Melanocyte of skin (primary cell): Measurements from ENCODE around the genes ESD and SUCLA2.

- CAGE, long polyA plus RNA, 2 experiments: no peak in any of the 2 experiments
These were observed 1.4 kb downstream of the SLC25A30 start for GRCh38 chr13:45416660-45417210.

DNA sequence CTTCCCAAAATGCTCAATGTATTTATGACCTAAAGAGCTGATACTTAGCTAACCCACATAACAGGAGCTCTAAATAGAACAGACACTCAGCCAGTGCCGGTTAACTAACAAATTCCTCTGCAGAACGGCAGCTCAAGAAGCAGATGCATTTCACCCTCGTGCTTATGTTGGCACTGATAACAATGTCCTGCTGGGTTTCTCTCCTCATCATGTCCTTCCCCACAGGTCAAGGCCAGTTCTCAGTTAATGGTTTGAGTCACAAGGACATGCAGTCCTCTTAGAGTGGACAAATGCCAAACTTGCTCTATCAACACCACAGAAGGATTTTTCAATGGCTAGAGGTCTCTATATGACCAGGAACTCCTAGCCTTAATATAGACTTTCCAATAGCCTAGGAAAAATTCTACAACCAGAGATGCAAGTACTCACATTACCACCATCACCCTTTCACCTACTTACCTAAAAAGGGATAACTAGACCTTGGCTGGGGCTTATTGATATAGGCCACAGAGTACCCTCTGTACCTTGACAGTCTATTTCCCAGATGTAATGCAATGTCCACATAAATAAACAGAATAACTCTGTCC, 22.3 kb upstream of the SLC25A30 start:
- CAGE, long polyA plus RNA, 2 experiments: no peak in any of the 2 experiments

DNA sequence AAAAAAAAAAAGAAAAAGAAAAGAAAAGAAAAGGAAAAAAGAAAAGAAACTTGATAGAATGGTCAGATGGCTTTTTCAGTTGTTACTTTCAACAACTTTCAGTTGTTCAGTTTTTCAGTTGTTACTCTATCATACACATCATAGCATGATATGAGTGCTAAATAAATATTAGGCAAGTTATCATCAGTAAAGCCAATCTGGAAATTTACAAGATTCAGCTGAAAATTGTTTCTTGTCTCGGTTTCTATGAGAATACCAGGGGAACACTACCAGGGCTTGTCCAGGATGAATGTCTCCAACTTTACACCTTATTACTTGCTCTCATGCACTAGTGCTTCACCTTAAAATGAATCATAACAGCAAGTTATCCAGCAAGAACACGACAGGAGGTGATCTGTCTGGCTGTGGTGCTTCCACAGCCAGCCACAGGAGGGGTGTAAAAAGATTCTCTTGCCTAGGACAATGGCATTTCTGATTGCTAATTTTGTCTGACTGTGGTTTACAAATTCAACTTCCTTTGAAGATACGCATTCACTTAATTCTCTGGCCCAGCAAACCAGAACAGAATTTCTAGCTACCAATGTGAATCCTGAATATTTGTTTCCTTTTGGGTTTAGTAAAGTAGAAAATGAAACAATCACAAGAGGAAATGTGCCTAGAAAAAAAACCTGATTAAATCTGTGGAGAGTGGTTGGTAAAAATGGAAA, 23.2 kb upstream of the COG3 start:
- CAGE, long polyA plus RNA, 2 experiments: no peak in any of the 2 experiments

- CAGE, long polyA plus RNA, 2 experiments: no peak in any of the 2 experiments
These were observed 29.7 kb upstream of the ERICH6B start for GRCh38 chr13:45645293-45645609.

- CAGE, long polyA plus RNA, 2 experiments: no peak in any of the 2 experiments
These were observed 3.8 kb downstream of the CPB2 start for GRCh38 chr13:46100990-46101463.

GRCh38 chr13:46176816-46177307, 5.1 kb downstream of the LCP1 start:
- CAGE, long polyA plus RNA, 2 experiments: no peak in any of the 2 experiments

DNA sequence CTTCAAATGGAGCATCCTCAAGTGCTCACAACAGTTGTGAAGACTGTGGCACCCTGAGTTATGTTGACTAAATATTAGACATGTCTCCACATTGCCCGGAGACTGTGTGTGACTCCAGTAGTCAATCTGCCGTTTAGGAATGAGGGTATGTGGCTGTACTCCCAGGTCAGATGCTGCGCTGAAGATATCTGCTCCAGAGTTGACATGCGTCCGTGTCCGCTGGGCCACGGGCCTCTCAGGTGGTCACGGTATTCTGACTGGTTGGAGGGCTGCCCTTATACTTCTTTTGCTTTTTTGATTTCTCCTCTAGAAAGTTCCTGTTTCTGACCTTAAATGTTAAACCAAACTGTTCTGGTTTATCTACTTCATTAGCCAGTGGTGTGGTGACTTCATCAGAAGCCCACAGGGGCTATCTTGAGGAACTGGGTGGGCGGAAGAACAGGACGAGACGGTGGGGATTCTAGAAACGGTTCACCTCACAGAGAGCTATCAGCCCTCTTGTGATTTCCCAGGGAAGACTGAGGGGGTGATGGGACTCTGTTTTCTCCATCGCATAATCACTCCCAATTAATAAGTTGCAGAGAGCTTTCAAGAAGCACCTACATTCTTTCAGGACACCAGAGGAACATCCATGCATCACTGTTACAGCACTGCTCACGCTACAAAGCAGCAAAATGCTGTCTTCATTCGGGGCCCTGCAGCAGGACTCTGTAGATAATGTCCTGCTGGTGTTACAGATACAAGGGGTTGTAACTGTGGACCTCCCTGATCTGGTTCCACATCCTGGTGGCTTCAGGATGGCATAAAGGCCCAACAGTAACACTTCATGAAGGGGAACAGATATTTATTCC, 1.3 kb upstream of the LCP1 start:
- CAGE, long polyA plus RNA, 2 experiments: no peak in any of the 2 experiments

DNA sequence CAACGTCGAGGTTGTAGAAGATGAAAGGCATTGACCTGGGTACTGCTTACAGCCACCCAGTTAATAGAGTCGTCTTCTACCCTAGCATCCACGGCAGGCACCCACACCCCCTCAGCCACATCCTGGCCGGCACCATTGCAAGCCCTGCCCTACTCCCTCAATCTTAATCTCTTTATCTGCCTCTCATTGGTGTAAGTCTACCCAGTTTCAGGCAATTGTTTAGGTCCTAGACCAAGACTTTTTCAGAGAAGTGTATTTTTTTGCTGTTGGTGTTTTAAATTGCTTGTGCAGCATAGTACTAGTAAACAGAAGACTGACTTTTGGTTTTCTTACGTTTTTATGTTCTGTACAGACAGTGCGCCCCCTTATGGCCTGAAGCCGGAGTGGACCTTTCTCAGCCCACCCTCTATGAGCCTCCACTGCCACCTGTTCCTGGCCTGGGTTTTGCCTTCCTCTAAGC, 2.3 kb upstream of the LCP1 start:
- CAGE, long polyA plus RNA, 2 experiments: no peak in any of the 2 experiments

GRCh38 chr13:46359801-46360232, 27.2 kb downstream of the RUBCNL start:
- CAGE, long polyA plus RNA, 2 experiments: no peak in any of the 2 experiments

DNA sequence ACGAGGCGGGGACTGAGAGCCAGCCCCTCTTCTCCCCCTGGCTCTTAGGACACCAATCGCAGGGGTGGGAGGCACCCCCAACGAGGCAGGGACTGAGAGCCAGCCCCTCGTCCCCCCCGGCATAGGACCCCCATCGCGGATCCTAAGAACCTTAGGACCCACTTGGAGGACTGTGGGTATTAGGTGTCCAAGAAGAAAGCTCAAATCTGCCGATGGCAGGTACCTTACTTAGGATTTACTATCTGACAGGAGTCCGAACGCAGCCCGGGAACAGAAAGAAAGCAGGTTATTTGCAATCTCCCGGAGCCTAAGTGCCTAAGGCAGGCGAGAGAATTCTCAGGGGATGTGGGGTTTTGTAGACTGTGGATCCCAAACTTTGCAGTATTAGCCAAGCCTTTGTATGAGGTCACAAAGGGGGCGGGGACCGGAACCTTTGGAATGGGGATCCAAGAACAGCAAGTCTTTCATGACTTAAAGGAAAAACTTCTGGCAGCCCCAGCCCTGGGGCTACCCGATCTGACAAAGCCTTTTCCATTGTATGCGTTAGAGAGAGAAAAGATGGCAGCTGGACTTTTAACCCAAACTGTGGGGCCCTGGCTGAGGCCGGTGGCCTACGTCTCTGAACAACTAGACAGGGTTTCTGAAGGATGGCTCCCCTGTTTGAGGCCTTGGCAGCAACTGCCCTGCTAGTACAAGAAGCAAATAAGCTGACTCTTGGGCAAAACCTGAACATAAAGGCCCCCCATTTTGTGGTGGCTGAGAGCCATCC, 80.6 kb upstream of the RUBCNL start:
- CAGE, long polyA plus RNA, 2 experiments: no peak in any of the 2 experiments

DNA sequence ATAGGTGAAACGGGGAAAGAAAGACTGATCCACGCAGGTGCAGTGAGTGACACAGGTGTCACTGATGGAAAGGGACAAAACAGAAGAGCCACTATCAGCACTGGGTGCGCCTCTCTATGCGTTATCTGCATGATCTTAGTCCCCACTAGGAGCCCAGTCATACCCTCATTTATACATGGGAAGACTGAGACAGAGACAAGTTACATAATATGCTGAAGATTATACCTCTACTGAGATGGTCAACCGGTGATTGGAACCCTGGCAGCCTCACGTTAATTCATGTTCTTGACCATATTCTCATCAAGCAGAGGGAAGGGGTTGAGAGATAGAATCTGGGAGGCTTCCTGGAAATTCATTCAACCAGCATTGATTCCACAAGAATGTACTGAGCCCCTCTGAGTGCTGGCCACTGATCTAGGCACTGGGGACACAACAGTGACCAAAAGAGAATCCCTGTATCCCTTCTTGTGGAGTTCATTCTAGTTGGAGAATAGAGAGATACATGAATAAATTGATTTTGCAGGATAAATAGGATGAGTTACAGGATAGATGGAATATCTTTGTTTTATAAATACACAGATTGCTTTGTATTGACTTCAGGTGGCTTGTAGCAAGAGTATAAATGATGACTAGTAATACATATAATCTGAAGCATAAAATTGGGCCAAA, 3.6 kb downstream of the LRCH1 start:
- CAGE, long polyA plus RNA, 2 experiments: no peak in any of the 2 experiments

- CAGE, long polyA plus RNA, 2 experiments: no peak in any of the 2 experiments
These were observed 116.4 kb downstream of the ESD start for GRCh38 chr13:46680525-46680942.

DNA sequence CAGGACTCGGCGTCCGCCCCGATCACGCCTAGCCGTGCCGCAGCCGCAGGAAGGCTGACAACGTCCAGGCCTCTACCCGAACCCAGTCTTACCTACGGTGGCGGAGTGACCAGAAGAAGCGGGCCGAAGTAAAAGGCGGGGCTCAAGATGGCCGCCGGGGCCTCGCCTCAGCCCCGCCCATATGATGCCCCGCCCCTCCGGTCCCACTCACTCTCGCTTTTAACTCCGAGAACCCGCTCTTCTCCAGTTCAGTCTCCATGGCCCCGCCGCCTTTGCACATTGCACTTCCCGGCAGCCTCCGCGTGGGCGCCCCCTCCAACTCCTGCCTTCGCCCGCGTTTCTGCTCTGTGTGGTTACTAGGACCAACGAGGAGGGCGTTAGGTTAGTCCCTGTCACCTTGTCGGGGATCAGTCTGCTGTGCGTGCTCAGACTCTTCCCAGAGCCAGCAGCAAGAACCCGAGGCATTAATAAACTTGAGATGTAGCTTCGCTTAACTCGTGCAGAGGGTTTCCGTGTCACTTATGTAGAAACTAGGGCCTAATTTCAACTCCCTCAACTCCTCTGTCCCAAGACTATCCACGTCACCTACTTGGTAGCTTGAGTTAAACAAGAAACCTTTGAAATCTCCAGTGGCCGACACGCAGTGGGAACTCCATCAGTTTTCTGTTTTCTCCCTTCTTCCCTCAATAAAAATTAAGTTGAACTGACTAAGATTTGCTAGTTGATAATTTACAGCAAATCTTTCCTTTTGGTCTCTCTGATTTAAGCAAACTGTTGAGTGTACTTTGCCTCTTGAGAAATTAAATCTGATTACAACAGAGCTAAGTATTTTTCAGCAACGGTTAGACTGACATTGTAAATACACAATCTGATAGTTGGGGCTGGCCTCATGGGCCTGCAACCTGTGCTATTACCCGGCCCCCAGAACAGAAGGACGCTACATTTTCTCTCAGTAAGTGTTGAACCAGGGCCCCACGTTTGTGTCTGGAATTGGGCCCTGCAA, at the start of gene ESD:
Gene ESD, minus strand, starts transcription at position 149 of the 1,003 bp plus-strand sequence.
- CAGE, long polyA plus RNA, 2 experiments: no peak in any of the 2 experiments

GRCh38 chr13:47334061-47334366, 437.2 kb upstream of the HTR2A start:
- CAGE, long polyA plus RNA, 2 experiments: no peak in any of the 2 experiments

GRCh38 chr13:48001156-48001949, at the start of gene SUCLA2:
SUCLA2 (minus strand) TSS chr13:48001273.
- CAGE, long polyA plus RNA, 2 experiments: start-site peak on the minus strand in 2 of 2 experiments, at chr13:48001278-48001296 at its widest, 66 to 899 reads per replicate

- CAGE, long polyA plus RNA, 2 experiments: no peak in any of the 2 experiments
These were observed 530 bp upstream of the ITM2B start for GRCh38 chr13:48232467-48232885.

- CAGE, long polyA plus RNA, 2 experiments: no peak in any of the 2 experiments
These were observed 1.0 kb downstream of the RB1 start for GRCh38 chr13:48304351-48305191.

- CAGE, long polyA plus RNA, 2 experiments: no peak in any of the 2 experiments
These were observed 13.7 kb upstream of the LPAR6 start for GRCh38 chr13:48426605-48426960.

GRCh38 chr13:48452796-48453453, 40.0 kb upstream of the LPAR6 start:
- CAGE, long polyA plus RNA, 2 experiments: no peak in any of the 2 experiments

- CAGE, long polyA plus RNA, 2 experiments: no peak in any of the 2 experiments
These were observed 33.6 kb downstream of the RCBTB2 start for GRCh38 chr13:48499169-48499835.